Neural progenitor cell (in vitro differentiated cells): ENCODE data around the gene VIPR2.

DNA sequence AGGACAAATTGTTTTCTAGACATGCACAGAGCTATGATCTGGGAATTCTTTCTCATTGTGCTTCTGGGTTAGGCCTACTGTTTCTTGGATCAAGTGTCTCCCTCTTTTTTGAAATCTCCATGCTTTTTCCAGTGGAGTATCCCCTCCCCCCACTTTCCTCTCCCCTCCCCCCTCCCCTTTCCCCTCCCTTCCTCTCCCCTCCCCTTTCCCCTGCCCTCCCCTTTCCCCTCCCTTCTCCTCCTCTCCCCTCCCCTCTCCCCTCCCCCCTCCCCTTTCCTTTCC lies 2.2 kb downstream of the DYNC2I1 start:
- RAMPAGE, long total RNA, result no peak

GRCh38 chr7:158863872-158864628 lies 7.7 kb downstream of the DYNC2I1 start:
- RAMPAGE, long total RNA, result no peak

GRCh38 chr7:159006358-159007187 lies 138.1 kb downstream of the VIPR2 start:
- RAMPAGE, long total RNA, result no peak

GRCh38 chr7:159094875-159095496 lies 49.7 kb downstream of the VIPR2 start:
- RAMPAGE, long total RNA, result no peak

GRCh38 chr7:159144564-159145578 lies at the start of gene VIPR2:
Gene VIPR2 (minus strand): TSS chr7:159144867.
- RAMPAGE, long total RNA, result no peak

- RAMPAGE, long total RNA, result no peak
Observed at GRCh38 chr7:159211411-159211868, 66.8 kb upstream of the VIPR2 start.